Hepatocyte (in vitro differentiated cells and primary cell): Measurements from ENCODE around the genes MLX and RETREG3.

- RAMPAGE, long total RNA: no peak
- RRBS: no CpG with 5 or more reads among the region's 7 CpGs
Measured at GRCh38 chr17:42378974-42379910, 9.0 kb downstream of the STAT3 start.

DNA sequence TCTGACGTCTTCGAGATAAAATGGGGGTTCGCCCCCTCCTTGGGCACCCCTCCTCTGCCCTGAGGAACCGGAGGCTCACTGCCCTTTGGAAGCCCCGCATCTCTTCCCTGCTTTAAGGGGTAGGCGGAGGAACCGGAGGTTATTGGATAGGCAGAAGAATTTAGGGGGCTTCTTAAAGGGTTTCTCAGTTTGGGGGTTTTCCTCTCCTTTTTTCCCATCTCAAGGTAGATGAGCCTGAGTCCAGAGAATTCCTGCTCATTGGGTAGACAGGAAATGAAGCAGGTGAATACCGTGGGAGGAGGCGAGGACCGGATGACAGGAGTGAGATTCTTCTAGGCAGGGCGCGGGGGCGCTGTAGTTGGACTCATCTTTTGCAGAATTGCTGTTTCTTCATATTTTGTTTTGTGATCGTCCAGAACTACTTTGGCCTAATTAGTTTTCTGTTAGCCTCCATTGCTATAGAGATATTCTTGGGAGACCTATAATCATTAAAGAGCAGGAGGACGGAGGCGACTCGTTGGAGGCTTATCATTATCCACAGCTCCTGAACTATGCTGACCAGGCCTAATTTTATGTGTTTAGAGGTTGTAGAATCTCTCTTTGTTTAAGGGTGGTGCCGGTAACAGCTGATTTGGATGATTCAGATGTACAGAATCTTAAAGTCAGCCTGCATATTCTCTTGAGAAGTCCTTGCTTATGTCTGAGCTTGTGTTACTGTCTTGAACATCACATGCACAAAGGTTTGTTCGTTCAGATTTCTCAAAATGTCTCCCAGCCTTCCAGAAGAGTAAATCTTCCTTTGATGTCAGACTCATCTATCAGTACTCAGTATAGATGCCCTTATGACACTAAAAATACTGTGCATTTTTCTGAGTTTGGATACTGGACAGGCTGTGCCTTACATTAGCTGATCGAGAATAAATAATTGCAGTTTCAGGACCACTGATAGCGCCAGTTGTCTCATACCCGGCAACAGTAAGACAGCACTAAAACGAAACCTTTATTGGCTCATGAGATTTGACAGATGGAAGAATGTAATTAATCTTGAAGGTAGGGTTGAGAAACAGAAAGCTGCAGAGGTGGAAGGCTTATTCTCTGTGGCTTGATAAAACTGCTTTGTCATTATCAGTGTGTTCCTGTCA, 758 bp downstream of the ATP6V0A1 start:
- RAMPAGE, long total RNA: no peak
- RRBS: 4% methylated on average over 4 of the region's 23 CpGs

GRCh38 chr17:42469834-42470335, 11.2 kb downstream of the ATP6V0A1 start:
- RAMPAGE, long total RNA: no peak
- RRBS: no CpG with 5 or more reads among the region's 6 CpGs

GRCh38 chr17:42518789-42519229, 17.2 kb upstream of the NAGLU start:
- RAMPAGE, long total RNA: no peak
- RRBS: no CpG with 5 or more reads among the region's 3 CpGs

DNA sequence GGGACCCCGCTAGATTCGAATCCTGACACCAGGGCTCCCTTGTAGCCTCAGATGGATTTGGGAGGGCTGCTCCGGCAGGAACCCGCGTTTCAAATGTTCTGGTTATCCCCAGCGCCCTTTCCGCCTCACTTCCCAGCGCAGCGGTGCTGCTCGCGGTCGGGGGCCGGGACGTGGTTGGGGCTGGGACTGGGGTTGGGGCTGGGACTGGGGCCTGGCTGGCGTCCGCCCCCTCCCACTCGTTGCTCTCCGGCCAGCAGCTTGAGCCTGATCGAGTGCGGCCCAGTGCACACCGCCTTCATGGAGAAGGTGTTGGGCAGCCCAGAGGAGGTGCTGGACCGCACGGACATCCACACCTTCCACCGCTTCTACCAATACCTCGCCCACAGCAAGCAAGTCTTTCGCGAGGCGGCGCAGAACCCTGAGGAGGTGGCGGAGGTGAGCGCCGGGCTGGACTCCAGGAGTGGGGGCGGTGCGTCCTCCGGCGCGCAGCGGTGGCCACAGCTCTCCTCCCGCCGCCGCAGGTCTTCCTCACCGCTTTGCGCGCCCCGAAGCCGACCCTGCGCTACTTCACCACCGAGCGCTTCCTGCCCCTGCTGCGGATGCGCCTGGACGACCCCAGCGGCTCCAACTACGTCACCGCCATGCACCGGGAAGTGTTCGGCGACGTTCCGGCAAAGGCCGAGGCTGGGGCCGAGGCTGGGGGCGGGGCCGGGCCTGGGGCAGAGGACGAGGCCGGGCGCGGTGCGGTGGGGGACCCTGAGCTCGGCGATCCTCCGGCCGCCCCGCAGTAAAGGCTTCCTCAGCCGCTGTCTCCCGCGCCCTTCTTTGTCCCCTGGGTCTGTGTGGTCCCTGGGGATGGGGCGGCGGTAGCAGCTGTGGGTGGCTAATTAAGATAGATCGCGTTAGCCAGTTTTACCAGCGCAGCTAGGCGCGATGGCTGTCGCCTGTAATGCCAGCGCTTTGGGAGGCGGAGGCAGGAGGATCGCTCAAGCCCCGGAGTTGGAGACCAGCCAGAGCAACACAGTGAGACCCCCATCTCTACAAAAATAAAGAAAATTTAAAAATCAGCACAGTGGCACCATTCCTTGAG, 1.8 kb downstream of the HSD17B1 start:
- RAMPAGE, long total RNA: no peak
- RRBS: 3% methylated on average over 26 of the region's 89 CpGs

DNA sequence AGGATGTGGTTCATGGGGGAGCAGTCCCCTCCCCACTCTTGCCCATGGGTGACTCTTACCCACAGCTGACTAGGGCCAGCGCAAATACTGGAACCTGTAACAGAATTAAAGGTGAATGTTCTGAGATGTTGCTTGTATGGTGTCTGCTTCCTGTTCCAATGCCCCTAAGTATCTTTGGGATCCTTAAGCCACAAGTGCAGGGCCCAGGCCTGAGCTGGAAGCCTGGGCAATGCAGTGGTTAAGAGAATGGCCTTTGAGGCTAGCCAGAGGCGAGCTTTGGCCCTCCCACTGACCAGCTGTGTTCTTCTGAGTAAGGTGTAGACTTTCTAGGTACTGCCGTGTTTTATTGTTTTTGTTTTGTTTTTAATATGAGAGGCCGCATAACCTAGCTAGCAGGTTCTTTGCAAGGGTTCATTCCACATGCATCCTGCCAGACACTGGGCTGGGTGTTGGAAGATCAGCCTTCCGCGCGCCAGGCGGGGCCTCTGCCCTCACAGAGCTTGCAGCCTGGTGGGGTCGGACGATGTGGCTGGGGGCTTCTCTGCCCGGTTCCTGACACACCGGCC, 665 bp upstream of the MLX start:
- RAMPAGE, long total RNA: no peak
- RRBS: no CpG with 5 or more reads among the region's 12 CpGs

DNA sequence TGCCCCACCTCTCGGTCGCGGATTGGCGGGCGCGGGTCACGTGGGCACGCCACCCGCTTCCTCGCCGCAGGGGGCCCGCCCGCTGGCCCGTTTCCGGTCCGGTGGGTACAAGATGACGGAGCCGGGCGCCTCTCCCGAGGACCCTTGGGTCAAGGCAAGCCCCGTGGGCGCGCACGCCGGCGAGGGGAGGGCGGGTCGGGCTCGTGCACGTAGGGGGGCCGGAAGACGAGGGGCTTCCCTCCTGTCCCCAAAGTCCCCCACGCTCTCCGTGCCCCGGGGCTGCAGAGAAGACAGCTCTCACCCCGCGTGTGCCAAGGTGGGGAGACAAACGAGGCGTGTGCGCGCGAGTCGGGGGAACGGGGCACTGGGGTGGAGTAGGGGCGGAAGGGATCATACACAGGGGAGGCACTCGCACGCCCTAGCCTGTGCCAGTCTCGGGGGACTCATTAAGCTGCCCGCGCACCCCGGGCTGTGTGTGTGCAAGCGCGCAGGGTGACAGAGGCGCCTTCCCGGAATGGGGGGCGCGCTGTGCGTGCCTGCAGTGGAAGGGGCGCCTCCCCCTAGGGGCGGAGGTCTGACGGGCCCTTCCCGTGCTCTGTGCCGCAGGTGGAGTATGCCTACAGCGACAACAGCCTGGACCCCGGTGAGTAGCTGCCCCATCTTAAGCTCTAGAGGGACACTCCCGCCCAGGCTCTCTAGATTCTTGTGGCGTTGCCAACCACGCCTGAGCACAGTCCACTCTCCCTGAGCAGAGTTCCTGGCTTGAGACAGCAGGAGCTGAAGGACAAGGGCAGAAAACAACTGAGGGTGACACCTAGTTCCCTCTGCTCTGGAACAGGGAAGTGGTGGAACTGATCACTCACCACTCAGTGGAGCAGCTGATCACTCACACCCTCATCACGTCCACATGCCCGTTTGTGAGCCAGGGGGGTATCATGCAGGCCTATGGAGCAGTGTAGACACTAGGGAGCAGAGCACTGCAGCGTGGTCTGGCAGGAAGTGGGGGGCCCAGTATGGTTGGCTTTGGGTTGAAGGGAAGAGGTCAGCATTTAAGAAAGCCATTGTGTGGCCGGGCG, at the start of gene MLX:
Gene MLX, plus strand, starts transcription at position 88 of the 1,076 bp plus-strand sequence.
- RAMPAGE, long total RNA: start-site peak on the plus strand centred at position 84 of the sequence, 35 bp wide, 91 and 75 reads in 2 replicates
- RRBS: 2% methylated on average over 23 of the region's 73 CpGs

DNA sequence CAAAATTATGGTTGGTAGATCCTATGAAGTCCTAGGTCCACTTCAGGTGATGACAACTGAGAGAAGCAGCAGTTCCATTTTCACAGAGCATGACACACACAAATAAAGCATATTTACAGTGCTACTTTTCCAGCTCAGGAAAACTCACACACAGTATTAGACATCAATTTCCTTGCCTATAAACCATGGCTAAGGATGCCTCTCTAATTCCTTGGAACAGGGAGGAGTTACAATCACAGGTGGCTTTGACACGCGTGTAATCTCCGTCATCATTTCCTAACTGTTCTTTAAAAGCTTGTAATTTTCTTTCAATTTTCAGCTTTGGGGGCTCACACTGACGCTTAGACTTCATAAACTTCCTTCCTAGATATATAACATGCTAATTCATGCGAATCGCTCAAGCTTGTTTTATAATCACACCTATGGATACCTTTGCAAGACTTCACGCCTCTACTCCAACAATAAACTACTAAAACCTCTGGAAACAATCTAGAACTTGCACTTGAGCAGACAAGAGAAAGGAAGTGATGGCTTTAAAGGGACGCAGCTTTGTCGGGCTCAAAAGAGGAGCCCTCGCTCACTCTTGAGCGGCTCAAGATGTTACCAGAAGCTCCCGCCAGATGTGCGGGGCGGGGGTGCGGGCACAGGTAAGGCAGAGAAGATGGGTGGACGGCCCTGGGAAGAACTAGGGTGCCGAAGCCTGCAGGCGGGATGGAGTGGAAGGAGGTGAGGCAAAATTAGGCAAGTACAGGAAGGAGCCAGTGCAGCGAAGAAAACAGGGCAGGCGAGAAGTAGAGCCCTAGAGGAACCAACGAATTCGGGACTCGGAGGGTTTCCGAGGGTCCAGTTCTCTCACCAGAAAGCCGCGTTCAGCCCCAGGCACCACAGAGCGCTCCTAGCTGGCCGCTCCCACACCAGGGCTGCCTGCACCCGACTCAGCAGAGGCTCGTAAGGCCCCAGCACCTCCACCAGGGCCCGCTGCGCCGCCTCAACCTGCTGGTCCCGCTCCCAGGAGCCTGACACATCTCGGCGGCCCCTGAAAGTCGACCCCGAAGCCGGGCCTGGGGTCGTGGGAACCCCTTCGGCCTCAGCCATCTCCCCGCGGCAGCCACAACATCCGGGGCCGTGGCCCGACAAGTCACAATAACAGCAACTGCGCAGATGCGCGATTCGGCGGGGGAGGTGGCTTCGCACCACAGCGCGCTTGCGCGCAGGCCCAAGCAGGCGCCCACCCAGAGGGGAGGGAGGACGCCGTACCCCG, at the start of gene RETREG3:
Gene RETREG3, minus strand, starts transcription at position 1,145 of the 1,261 bp plus-strand sequence.
- RAMPAGE, long total RNA: no peak
- RRBS: 3% methylated on average over 6 of the region's 60 CpGs

DNA sequence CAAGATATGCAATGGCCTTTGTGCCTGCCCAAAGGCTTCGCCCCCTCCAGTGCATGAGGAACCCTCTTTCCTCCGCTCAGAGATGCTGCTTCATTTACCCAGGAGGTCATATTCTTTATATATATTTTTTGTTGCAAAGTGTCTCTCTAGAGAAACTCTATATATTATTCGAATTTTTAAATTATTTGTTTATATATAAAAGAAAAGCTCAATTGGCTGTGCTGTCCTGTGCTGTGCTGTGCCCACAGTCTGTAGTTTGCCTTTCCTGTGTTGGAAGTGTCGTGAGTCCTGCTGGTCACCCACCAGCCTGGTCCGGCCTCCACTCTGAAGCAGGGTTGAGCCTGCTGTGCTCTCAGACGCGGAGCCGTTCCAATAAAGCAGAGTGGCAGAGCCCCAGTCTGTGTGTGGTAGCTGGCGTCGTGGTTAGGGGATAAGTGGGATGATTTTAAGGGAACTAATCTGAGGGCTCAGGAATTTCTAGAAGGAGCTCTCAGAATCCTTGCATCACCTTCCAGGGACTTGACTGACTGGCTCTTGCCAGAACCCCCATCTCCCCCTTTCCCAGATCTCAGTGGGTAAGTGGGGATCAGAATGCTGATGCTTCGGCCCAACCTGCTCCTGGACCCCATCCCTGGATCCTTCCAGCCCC, 17.4 kb downstream of the CNTNAP1 start:
- RAMPAGE, long total RNA: no peak
- RRBS: no CpG with 5 or more reads among the region's 11 CpGs

- RAMPAGE, long total RNA: no peak
- RRBS: no CpG with 5 or more reads among the region's 5 CpGs
Measured at GRCh38 chr17:42720221-42720672, 24.6 kb downstream of the EZH1 start.

DNA sequence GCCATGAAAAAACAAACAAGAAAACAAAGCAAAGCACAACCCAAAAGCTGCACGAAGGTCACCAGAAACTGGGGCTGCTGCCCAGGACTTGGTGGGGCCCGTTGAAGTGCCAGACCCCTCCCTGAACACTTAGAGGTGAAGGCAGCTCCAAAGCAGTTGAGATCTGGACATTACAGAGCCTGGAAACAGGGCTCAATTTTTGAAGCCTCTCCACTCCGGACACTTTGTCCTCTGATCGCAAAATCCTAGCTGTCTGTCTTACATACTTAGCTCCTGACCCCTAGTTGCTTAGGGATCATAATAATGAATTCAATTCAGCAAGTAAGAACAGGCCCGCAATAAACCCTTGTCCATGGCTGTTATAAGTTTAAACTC, 4.8 kb upstream of the EZH1 start:
- RAMPAGE, long total RNA: no peak
- RRBS: no CpG with 5 or more reads among the region's 5 CpGs

DNA sequence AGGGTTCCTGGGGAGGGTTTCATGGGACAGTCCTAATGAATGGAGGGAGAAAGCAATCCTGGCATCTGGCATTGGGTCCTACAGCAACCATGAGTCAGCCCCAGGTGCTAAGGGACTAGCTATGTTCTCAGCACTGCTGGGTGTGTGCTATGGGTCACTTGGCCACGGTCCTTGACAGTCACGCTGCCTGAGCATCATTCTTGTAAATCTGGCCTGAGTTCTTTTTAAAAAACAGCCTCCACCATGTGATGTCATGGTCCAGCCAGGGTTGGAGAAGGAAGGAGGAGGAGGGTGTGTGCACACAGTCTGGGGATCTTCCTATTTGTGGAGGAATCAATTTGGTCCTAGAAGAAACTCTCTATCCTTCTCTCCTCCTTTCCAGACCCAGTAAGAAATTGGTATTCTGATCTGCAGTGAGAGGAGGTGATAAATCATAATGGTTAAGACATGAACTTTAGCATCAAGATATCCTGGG, 6.2 kb upstream of the RAMP2 start:
- RAMPAGE, long total RNA: no peak
- RRBS: no CpG with 5 or more reads among the region's 2 CpGs

GRCh38 chr17:42780779-42781719, 639 bp downstream of the WNK4 start:
- RAMPAGE, long total RNA: no peak
- RRBS: 5% methylated on average over 8 of the region's 50 CpGs

DNA sequence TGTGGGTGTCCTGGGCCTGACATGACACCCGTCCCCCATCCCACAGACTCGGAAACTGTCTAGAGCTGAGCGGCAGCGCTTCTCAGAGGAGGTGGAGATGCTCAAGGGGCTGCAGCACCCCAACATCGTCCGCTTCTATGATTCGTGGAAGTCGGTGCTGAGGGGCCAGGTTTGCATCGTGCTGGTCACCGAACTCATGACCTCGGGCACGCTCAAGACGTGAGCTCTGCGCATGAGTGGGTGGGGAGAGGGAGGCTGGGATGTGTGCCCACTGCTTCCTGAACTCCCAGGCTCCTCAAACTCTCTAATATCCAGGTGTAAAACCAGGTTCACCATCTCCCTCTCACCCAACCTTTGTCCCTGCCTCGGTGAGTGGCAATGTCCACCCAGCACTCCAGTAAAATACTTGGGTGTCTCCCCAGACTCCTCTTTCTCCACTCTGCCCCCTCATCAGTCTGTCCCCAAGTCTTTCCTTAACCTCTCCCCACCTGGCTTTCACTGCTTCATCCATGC, 2.4 kb downstream of the WNK4 start:
- RAMPAGE, long total RNA: no peak
- RRBS: no CpG with 5 or more reads among the region's 15 CpGs

DNA sequence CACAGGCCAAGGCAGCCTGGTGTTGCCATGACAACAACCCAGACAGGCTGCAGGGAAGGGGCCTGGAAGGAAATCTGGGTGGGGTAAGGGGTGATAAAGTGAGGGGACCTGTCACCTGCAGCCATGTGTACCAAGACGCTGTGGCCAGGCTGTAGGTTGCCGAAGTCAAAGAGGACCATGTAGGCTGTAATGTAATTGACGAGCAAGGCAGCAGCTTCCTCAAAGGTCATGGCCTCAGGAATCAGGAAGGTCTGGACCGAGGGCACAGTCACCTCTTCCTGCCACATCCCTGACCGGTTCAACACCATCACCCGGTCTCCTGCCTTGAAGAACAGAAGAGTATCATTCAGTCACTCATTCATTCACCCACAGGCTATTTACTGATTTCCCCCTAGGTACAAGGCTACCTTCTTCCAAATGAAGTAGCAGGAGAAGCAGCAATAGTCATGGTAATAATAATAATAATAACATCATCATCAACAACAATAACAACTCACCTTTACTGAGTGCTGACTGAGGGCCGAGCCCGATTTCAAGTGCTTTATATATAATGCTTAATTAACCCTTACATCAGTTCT, 3.6 kb downstream of the VAT1 start:
- RAMPAGE, long total RNA: no peak
- RRBS: no CpG with 5 or more reads among the region's 8 CpGs

DNA sequence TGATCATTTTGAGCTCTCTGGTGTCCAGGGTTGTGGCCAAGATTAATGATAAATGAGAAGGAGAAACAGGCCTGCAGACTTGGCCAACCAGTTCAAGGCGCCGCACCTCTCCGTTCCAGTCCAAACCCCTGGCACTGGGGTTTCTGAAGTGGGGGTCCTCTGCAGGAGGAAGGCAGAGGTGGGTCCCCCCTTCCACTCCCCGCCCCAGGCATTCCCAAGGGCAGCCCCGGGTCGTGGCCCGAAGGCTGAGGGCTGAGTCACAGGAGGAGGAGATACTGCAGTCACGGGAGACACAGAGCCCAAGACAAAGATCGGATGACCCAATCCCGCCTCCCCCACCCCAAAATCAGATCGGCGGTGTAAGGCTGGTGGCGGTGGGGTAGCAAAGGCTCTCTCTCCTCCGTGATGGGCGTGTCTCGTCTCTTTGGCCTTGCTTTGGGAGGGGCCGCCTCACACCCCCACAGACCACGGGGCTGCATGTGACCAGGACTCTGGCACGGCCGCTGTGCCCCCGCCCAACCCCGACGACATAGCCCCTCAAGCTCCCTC, 1.1 kb downstream of the VAT1 start:
- RAMPAGE, long total RNA: no peak
- RRBS: no CpG with 5 or more reads among the region's 23 CpGs

GRCh38 chr17:43449611-43450267, 34.0 kb upstream of the DHX8 start:
- RAMPAGE, long total RNA: no peak
- RRBS: no CpG with 5 or more reads among the region's 5 CpGs

DNA sequence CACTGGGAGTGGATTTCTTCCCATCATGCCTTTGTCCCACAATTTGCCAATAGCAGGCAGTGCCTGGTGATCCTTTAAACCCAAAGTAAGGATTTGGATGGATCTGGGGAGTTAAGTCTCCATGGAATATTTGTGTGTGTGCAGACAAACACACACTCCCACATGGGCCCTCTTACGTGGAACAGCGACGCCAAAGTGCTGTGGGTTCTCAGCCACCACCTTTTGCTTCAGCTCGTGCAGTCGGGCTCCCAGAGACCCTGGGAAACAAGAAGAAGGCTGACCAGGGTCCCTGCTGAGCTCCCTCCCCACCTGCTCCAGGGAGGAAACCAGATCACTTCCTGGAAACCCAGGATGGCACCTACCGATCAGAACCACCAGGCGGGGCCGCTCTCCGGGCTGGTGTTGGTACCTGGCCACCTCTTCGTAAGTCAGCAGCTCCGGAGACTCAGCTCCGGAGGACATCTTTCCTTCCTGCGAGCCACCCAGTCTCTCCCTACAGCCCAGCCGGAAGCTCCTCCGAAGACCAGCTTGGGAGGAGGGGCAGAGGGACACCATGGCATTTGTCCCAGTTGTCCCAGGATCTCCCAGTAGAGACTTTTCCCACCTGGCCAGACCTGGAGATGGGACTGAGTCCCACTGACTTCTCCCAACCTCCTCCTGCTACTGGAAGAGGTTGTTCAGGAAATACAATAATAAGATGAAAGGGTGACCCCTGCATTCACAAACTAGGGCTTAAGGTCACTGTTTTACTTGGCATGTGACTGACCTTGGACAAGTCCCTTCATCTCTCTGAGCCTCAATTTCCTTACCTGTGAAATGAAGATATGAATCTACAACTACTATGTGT, 18.9 kb downstream of the MPP3 start:
- RAMPAGE, long total RNA: no peak
- RRBS: 96% methylated on average over 5 of the region's 15 CpGs

DNA sequence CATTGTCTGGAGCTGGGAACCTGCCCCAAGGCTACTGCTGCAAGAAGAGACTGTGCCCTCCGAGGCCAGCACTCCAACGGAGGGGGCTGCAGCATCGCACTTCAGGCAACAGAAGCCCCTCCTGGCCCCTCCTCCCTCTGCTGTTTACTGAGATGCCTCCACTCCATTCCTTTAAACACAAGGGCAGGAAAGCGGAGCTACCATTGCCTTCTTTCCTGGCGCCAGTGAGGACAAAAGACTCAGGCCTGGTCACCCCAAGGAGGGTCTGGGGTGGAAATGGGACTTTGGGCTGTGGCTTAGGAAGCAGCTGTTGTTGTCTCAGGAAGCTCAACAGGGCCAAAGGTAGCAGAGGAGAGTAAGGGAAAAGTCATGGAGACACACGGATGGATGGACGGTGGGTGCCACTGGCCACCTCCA, 10.9 kb downstream of the CD300LG start:
- RAMPAGE, long total RNA: no peak
- RRBS: no CpG with 5 or more reads among the region's 7 CpGs

GRCh38 chr17:43874273-43874952, 27.4 kb downstream of the CD300LG start:
- RAMPAGE, long total RNA: no peak
- RRBS: no CpG with 5 or more reads among the region's 8 CpGs